Mesangial cell (primary cell): Measurements from ENCODE around the genes LARP6 and THSD4.

DNA sequence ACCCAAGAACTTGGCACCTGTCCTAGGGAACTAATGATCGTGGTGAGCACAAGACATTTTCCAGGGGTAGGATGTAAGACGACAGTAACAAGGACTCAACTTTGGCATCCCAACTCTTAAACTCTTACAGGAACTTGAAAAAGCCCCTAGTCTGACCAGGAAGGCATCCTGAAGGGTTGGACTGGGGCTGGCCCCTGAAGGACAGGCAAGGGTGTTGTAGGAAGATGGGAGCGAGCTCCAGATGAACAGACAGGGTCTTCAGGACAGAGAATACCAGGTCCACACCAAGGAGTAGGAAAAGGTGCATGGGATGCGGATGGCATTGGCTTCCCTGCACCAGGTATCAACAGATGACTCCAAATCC lies 32.2 kb downstream of the TLE3 start:
- RAMPAGE, long total RNA, result no peak

DNA sequence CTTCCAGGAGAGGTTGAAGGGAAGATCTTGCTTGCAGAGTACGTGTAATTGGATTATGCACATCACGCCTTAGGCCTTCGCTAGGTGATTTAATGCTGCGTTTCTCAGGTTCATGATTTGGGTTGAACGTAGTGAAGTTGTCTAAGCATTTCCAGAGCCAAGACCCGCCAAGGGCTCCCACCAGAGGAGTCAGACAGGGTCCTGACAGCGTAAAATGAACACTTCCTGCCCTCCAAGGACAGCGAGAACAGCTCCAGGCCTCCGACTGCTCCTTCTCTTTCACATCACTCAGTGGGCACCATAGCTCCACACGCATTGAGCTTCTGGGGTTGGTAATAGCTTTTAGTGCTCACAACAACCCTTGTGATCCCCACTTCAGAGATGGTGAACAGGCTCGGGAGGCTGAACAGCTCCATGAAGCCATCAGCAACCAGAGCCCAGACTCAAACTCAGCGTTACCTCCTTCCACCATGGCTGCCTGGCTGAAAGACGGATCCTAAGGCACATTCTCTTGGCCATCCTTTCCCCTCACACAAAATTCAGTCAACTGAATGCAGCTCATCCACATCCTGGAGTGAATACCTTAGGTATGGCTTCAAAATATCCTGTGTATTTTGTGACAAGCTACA lies 27.3 kb downstream of the TLE3 start:
- RAMPAGE, long total RNA, result no peak

GRCh38 chr15:70099691-70100023 lies 1.9 kb upstream of the TLE3 start:
- RAMPAGE, long total RNA, result no peak

DNA sequence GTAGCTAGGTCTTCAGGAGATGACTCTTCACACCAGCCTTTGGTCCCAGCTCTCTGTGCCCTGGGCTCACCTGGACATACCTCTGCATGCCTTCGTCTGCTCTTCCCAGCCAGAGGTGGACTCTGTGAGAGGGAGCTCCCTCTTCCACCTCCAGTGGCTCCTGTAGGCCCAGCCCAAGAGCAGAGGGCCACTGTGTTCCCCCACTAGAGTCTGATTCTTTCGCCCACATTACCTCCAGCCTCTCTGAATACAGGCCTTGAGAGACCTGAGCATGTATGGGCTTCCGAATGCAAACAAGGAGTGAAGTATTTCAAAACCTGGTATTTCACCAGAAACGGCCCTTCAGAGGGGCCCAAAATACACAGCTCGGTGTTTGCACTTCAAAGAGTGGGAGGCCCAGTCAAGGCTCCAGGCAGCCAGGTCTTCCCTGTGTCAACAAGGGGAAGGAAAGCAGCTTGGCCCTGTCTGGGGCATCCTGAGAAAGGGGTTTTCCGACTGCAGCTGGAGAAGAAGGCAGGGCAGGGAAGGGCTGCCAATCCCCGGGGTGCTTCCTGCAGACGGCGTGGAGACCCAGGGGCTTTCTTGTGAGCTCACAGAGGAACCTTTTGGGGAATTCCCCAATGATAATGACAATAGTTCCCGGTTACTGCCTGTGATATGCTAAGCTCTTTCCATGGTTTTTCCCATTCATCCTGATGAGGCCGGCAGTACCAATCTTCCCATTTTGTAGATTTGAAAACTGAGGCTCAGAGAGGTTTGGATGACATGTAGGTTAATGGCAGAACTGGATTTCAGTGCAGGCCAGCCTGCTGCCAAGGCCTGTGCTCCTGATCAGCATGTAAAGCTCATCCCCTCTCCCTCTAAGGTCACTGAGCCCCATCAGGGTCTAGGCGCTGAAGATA lies 42.8 kb upstream of the TLE3 start:
- RAMPAGE, long total RNA, result no peak

DNA sequence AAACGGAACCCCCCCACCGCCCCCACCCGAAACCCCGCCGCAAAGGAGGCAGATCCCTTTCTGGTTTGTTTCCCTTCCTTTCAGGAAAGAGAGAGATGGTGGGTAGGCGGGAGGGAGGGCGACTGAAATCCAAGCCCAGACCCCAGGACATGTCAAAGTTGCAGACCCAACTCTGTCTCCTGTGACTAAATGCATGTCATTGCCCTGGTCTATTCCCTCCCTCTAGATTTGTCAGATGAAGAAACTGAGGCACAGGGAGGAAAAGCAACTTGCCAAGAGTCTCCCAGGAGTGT lies 166.7 kb upstream of the TLE3 start:
- RAMPAGE, long total RNA, result no peak

DNA sequence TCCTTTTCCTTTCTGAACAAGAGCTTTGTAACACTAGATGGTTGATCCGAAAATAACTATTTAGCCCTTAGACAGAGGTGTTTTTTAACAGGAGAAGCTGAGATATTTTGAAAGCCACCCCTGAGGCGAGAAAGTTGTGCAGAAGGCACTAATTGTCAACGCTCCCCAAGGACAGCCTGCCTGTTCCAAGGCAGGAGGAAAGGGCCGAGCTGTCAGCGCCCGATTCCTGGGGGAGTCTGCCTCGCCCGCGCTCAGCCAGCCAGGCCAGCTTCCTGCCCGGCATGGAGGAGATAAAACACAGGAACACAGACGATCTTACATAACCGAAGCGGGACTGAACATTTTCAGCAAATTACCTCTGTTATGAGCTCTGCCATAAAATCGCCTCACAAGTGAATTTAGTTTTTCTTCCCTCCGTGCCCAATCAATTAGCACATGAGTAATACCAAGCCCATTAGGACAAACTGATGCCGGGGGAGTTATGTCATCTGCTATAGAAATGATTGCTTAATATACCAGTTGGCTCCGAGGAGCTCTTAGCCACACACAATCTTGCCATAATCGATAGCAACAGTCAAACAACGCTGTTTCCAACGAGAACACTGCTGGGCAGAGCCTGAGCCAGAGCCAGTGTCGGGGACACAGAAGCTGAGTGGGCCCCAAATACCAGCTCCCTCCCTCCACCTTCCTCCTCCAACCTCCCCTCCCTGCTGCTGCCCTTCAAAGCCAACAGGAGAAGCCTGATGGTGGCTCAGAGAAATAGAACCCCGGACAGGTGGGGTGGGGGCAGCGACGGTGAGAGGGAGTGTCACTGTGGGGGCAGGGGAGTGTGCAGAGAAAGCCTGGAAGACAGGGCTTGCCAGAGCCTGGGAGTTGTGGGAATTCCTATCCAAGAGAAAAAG lies 279.3 kb upstream of the TLE3 start:
- RAMPAGE, long total RNA, result no peak

- RAMPAGE, long total RNA, result no peak
Observed at GRCh38 chr15:70741855-70742282, 21.5 kb downstream of the UACA start.

GRCh38 chr15:70853716-70854227 lies at the start of gene LARP6:
TSS of gene LARP6 (minus strand) at chr15:70854157.
- RAMPAGE, long total RNA, result no peak

GRCh38 chr15:70902338-70902607 lies 9.6 kb downstream of the LRRC49 start:
- RAMPAGE, long total RNA, result no peak

DNA sequence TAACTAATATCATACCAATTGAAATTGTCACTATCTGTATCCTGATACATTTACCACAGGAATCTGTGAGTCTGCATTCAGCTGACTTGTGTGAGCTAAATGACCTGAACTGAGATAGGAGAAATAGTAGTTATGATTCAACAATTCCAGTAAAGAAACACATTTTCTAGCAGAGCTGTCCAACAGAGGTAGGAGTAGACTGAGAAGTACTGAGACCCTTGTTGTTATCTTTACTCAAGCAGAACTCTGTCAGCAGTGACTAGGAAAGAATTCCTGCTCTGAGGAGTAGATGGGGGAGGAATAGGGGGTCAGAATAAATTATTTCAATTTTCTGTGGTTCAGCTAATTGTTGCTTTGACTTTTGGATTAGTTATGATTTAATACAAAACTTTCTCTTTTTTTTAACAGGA lies 66.3 kb upstream of the THSD4 start:
- RAMPAGE, long total RNA, result no peak

DNA sequence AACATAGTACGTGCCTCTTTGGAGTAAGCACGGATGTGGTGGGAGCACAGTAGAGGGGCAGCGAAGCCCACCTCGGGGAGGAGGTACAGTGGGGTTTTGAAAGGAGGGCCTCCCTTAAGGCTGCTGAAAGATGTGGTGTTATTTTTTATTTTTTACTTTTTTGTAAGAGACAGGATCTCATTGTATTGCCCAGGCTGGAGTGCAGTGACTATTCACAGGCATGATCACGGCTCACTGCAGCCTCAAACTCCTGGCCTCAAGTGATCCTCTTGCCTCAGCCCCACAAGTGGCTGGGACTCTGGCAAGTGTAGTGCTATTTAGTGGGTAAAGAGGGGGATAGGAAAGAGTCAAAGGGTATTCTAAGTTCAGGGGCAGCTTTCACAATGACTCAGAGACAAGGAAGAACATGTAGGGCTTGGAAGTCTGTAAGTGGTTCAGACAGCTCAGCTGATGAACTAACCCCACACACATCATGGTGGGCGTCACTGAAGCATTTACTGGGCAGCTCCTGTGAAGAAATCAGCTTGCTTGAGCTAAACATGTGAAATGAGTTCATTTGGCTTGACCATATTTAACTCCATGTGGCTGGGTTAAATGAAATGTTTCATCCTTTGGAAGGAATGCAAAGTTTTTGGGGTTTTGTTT lies 34.7 kb upstream of the THSD4 start:
- RAMPAGE, long total RNA, result no peak

GRCh38 chr15:71115193-71116017 lies at the start of gene THSD4:
TSS of gene THSD4 (plus strand) at chr15:71115471.
- RAMPAGE, long total RNA, result no peak

DNA sequence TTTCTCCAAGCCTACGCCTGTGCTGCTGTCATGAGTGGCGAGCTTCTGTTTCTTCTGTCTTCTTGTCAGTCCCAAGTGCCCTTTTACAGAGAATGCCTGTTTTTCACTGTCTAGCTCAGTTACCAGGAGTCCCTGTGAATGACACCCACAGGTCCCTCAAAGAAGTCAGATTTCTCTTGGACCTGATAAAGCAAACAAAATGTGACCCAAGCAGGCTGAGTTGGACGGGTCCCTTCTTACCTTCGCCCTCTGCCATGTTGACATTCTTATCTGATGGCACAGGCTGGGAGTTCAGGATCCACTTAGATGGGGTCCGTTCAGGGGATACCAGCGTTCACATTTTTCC lies 178.9 kb downstream of the THSD4 start:
- RAMPAGE, long total RNA, result no peak

GRCh38 chr15:71314754-71315335 lies 199.6 kb downstream of the THSD4 start:
- RAMPAGE, long total RNA, result no peak

GRCh38 chr15:71374420-71374972 lies 259.2 kb downstream of the THSD4 start:
- RAMPAGE, long total RNA, result no peak

DNA sequence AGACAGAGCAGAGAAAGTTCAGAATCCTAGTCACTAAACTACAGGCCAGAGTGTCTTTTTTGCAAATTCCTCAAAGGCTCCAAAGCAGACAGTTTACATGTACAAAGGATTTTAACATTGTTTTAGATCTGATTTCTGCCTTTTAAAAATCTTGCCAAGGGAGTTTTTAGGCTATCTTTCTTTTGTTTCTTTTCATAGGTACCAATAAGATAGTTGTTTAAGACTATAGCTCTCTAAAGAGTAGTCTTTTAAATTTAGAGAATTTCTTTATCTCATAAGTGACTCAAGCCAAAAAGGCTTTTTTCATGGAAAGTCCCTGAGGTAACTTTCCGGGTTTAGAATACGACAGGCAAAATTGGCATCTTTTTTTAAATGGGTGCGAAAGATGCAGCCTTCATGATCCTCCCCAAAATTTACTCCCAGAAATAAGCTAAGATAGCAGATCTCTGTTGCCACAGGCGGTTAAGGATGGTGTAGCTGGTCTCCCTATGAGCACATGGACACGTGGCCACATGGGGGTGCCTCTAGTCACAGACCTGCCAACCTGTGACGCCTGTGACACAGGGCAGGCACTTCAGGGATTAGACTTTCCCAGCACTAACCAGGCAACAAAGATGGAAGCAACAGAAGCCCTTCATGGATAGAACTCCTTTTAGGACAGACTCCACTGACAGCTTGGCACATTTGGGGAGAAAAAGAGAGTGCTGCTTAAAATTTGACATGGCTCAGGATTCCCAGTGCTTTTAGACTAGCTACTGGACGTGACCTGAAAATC lies 320.1 kb downstream of the THSD4 start:
- RAMPAGE, long total RNA, result no peak

DNA sequence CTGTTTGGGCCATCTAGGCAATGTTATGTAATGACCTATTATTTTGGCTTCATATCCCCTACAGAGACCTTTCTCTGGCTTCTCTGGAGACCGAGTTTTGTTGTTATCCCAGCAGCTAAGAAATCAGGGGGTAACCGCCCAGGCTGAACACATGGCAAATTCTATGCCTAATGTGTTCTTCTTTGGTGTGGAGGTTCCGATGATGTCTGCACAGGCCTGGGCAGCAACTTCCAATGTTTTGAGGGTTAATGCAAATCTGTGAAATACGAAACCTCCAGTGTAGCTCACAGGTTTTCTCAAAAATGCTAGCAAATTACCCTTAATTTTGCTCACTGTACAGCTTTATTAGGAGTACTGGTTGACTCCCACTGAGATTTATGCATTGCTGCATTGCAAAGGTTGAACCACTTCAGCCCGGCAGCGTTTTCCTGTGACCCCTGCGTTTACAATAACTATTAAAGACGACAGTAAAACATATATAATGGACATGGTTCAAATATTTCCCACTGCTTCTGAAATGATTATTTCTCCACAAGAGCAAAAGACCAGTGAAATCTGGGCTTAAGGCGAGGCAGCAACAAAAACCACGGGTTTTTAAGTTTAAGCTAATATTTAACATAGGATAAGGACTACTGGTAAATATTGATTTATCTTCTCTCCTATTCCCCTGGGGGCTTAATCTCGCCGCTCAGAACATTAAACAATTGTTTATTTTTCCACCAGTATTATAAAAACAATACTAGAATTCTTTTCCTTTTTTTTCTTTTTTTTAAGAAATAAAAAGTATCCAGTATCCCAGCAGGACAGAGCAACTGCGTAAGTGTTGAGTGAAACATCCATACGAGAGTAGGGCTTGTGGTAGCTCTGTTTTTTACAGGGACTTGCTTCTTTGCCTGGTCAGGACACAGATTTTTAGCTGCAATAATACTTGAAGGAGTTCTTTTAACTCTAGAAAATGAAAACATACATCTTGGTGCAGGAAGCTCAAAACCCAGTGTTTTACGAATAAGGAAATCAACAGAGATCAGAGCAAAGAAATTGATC lies 298.1 kb upstream of the NR2E3 start:
- RAMPAGE, long total RNA, result no peak

DNA sequence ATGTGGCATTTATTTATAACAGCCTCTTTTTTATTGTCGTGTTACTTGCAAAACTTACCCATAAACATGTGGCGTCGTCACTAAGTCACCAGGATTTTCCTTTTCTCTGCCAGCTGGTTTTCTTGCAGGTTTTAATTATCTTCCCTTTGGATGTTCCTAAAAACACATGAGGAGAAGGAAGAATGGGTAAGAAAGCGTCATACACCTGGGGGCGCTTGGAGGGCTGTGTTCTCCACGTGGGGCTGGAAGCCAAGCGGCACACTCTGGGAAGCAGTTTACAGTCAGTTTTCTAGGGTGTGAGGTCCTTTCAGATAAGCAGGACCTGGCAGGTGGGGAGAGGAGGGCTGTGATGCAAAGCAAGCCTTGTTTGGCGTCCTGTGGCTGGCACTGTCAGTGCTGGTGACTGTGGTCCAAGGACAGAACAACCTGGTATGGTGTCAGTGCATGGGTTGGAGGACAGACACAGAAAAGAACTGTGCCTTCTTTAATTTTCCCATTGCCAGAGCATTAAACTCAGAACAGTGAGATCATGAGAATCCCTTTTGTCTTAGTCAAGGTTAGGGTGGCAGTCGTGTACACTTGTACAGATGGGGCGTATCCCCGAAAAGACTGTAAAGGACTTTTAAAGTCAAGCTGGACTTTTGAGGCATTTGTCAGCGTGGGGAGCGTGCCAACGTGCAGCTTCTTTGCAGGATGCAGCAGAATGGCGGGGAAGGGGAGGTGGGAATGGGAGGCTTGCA lies 260.6 kb upstream of the NR2E3 start:
- RAMPAGE, long total RNA, result no peak

GRCh38 chr15:71626137-71626445 lies 184.3 kb upstream of the NR2E3 start:
- RAMPAGE, long total RNA, result no peak

- RAMPAGE, long total RNA, result no peak
Observed at GRCh38 chr15:71925908-71926438, 115.6 kb downstream of the NR2E3 start.